Foreskin fibroblast (primary cell): ENCODE measurements around a stretch of chr21.

- RRBS, result no CpG with 5 or more reads among the region's 12 CpGs
Observed at GRCh38 chr21:32368314-32368823, 24.4 kb downstream of the URB1 start.

DNA sequence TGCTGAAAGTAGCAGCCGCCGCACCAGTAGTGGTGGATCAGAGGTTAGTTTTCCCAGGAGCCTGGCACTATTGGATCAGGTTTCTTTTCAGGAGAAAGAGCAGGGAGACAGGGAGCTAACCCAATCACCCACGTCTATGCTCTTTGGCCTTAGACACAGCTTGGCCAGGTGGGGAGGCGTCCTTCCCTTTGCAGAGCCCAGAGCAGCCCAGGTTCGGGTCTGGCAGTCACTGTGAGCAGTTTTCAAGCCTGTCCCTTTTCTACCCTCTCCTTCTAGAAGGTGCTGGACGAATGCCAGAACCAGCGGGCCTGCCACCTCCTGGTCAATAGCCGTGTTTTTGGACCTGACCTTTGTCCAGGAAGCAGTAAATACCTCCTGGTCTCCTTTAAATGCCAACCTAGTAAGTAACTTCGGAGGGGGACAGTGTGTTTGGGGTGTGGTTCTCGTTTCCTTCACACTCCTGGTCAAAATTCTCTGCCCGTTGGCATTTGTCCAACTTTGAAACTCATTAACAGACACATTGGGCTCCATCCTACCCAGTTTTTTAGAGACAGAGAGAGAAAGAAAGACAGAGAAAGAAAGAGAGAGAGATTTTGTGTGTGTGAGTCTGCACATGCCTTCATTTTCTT is 44.9 kb downstream of the EVA1C start:
- RRBS, result no CpG with 5 or more reads among the region's 11 CpGs

- RRBS, result no CpG with 5 or more reads among the region's 20 CpGs
Observed at GRCh38 chr21:32613254-32613879, 1.2 kb upstream of the CFAP298 start.

GRCh38 chr21:32772424-32772945 is 930 bp upstream of the PAXBP1 start:
- RRBS, result no CpG with 5 or more reads among the region's 11 CpGs

DNA sequence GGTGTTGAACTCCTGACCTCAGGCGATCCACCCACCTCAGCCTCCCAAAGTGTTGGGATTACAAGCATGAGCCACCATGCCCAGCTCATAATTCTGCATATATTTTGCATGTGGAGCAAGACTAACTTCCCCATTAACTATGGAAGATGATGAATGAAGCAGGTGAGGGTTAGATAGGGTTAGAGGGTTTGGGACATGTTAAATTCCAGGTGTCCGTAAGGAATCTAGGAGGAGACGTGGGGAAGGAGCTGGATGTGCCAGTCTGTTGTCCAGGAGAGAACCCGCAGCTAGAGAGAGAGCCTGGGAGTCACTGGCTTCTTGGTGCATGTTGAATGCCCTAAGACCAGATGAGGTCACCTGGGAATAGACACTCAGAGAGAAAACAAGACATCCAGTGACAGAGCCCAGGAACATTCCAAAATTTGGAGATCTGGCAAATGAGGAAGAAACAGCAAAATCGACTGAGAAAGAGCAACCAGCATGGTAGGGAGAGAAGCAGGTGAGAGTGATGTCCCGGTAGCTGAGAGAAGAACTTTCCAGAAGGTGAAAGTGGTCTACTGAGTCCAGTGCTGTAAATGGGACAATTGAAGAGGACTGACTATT is 15.3 kb upstream of the IL10RB start:
- RRBS, result no CpG with 5 or more reads among the region's 6 CpGs

GRCh38 chr21:33268760-33269688 is 2.9 kb downstream of the IL10RB start:
- RRBS, result no CpG with 5 or more reads among the region's 14 CpGs

- RRBS, result no CpG with 5 or more reads among the region's 21 CpGs
Observed at GRCh38 chr21:33288007-33288712, 22.0 kb downstream of the IL10RB start.

GRCh38 chr21:33295947-33297295 is 28.3 kb upstream of the IFNAR1 start:
- RRBS, result no CpG with 5 or more reads among the region's 18 CpGs

GRCh38 chr21:33325145-33325943 is 574 bp downstream of the IFNAR1 start:
- RRBS, result 2% methylated on average over 5 of the region's 35 CpGs

DNA sequence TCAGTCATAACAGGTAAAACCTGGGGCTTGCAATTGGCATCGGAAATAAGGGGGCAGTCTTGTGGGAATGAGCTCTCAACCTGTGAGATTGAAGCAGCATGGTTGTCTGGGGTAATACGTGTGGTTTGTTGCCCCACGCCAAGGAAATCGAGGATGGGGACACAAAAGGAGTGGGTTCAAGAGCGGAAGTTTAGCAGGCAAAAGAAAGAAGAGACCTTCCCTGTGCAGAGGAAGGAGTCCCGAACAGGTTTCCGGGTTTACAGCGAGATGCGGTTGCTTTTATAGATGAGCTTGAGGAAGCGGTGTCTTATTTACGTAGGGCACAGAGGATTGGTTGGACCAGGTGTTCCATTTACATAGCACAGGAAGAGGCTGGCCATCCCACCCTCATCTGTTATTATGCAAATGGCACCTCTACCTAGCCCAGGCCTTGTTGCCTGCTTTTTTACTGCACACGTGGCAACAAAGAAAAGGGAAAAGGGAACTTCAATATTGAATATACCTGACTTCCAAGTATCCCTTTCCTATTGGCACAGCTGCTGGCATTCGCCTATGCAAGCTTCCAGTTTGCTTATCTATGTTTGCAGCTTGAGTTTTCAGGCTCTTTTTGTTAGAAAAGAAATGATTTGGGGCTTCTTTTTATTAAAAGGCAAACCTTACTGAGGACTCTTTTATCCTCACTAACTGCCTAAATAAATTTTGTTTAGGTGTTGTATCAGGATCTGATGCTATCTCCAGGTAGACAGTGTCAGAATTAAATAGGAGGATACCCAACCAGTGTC is 37.5 kb downstream of the IFNAR1 start:
- RRBS, result no CpG with 5 or more reads among the region's 13 CpGs

- RRBS, result no CpG with 5 or more reads among the region's 8 CpGs
Observed at GRCh38 chr21:33423676-33424252, 20.6 kb downstream of the IFNGR2 start.

DNA sequence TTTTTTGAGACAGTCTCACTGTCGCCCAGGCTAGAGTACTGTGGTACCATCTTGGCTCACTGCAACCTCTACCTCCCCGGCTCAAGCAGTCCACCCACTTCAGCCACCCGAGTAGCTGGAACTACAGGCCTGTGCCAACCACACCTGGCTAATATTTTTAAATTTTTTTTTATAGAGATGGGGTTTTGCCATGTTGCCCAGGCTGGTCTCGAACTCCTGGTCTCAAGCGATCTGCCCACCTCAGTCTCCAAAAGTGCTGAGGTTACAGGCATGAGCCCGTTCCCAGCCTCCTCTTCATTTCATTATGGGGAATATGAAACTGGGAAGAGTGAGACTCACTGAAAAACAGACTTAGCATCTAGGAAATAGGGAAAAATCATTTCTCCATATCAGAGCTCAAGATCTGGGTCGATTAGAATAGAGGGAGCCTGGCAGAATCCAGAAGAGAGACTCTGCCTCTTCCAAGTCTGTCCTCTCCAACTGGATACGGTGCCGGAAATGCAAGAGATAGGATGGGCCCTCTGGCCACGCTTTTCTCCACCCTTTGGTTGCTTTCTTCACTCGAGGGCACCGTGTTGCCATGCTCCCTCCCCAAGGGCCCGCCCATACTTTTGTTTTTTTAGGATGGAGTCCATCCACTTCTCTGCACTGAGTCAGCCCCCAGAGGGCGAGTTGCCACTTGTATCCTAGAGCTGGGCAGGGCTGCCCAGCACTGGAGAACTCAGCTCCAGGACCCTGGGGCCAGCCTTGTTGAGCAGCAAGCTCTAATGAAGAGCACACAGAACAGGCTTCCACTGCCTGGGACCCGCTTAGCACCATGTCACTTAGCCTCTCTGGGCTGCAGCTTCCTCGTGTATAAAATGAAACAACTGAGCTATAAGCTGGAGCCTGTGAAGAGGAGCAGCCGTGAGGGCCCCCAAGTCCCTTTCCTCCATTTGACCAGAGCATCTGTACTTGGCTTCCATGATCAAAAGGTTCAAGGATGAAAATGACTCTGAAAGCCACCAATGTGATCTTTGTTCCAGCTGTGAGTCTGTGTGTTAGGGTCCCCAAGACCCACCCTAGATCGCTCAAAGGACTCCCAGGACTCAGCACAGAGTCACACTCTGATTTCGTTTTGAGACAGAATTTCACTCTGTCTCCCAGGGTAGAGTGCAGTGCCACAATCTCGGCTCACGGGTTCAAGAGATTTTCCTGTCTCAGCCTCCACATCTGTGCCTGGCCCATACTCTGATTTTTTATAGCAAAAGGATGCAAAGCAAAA is 25.5 kb downstream of the IFNGR2 start:
- RRBS, result no CpG with 5 or more reads among the region's 21 CpGs

DNA sequence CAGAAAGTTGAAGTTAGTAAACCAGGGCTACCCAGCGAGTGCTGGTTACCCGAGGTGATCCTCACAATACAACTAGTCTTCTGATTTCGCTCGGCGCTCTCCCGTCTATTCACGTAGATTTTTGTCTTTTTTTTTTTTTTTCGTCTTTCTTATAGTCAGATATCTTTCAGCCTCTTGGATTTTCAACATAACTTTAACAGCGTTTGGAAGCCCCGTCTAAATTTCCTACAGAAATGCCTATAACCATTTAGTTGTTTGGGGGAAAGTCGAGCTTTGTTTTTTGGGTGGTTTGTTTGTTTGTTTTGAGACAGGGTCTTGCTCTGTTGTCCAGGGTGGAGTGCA is 712 bp upstream of the TMEM50B start:
- RRBS, result no CpG with 5 or more reads among the region's 11 CpGs

GRCh38 chr21:33572163-33573430 is 15.9 kb downstream of the DONSON start:
- RRBS, result no CpG with 5 or more reads among the region's 8 CpGs

DNA sequence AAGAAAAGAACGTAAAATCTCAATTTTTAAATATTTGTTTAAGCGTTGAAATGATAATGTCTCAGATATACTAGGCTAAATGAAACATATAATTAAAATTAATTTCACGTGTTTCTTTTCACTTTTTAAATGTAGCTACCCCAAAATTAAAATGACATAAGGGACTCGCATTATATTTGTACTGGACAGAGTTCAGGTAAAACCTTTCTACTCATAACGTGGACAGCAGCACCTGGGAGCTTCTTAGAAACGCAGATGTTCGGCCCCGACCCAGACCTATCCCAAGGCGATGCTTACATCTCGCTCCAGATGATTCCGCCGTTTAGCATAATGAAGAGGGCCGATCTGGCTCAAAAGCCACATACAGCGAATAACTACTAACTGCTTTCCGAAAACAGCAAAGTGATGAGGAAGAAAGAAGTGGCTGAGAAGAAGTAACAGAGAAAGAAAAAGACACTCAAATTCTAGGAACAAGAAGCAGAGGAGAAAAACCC is 612 bp downstream of the CRYZL1 start:
- RRBS, result no CpG with 5 or more reads among the region's 15 CpGs

GRCh38 chr21:33684692-33685586 is 42.6 kb downstream of the ITSN1 start:
- RRBS, result no CpG with 5 or more reads among the region's 5 CpGs

DNA sequence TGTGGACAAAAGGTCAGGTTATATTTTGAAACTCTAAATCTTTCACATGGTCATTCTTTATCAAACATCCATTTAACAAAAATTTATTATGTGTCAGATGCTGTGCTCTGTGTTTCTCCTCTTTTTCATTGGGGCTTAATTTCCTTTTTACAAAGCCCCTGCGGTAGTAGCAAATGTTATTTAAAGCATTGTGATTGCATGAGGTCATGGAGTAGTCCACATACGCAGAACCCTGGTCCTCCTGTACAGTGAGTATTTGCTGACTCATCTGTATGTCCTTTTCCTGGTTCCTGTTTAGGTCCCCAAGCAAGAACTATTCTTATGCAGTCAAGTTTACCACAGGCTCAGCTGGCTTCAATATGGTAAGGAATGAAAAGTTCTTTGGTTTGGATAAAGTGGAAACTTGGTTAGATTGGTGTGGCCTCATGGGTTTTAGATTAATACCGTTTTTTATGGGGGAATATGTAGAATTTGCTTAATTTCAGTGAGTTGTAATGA is 119.4 kb downstream of the ITSN1 start:
- RRBS, result no CpG with 5 or more reads among the region's 3 CpGs

- RRBS, result no CpG with 5 or more reads among the region's 18 CpGs
Observed at GRCh38 chr21:33844100-33844802, 71.4 kb downstream of the ATP5PO start.

DNA sequence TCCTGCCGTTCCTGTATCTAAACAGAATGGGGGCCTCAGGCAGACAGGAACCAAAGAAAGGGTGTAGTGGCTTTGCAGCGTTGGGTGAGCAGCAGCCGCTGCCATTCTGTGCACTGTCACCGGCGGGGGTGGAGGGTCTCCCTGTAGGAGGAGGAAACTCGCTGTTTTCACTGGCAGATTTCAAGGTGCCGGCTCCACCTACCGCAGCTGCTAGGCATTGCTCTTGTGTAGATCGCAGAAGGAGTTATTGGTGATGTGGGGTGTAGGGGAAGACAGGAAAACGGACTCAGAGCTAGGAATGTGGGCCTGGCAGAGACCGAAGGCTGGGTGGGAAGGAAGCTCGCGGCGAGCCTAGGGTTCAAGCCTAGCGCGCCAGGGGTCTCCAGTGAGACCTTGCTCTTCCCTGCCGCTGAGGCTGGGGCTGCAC is 20.8 kb downstream of the ATP5PO start:
- RRBS, result 1% methylated on average over 4 of the region's 17 CpGs

DNA sequence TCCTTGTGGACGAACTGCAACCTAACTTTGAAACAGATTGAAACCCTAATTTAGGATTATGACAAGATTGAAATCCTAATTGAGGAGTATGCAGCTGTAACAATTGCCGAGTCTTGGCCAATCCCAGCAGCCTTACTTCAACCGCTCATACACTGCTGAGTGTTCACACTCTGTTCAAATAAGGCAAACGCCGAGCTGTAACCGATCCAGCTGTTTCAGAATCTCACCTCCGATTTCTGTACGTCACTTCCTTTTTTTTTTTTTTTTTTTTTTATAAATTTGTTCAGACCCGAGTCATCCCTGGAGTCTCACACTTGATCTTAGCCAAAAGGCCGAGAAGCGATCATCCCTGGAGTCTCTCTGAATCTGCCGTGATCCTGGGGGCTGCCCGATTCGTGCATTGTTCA is 22.3 kb upstream of the ATP5PO start:
- RRBS, result no CpG with 5 or more reads among the region's 14 CpGs